Skeletal muscle cell (primary cell): ENCODE measurements around a stretch of chr4.

- RRBS: no CpG with 5 or more reads among the region's 7 CpGs
Observed at GRCh38 chr4:127633470-127633853, 705 bp downstream of the INTU start.

GRCh38 chr4:128074751-128075141, 13.6 kb downstream of the LARP1B start:
- RRBS: no CpG with 5 or more reads among the region's 1 CpG

- RRBS: no CpG with 5 or more reads among the region's 4 CpGs
Observed at GRCh38 chr4:128349746-128350181, 62.2 kb upstream of the PGRMC2 start.

DNA sequence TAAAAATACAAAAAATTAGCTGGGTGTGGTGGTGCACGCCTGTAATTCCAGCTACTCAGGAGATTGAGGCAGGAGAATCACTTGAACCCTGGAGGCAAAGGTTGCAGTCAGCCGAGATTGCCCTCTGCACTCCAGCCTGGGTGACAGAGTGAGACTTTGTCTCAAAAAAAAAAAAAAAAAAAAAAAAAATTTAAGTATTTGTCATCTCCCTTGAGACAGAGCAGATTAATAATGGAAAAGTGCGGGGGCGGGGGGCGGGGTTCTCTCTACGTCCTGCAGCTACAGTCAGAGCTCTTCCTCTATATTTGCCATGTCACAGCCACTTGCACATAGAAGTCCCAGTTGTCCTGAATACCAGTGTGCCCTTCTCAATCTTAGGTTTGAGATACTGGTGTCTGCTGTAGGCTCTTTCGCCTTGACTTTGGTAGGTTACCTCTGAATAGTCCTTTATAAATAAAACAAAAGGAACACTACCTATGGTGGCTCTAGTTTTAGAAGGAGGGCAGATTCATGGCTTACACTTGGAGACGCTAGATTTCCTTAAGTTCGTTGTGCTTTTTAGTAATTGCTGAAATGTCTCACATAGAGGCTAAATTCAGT, 237.8 kb upstream of the PGRMC2 start:
- RRBS: no CpG with 5 or more reads among the region's 9 CpGs

GRCh38 chr4:128600393-128600972, 209.0 kb upstream of the JADE1 start:
- RRBS: no CpG with 5 or more reads among the region's 5 CpGs

DNA sequence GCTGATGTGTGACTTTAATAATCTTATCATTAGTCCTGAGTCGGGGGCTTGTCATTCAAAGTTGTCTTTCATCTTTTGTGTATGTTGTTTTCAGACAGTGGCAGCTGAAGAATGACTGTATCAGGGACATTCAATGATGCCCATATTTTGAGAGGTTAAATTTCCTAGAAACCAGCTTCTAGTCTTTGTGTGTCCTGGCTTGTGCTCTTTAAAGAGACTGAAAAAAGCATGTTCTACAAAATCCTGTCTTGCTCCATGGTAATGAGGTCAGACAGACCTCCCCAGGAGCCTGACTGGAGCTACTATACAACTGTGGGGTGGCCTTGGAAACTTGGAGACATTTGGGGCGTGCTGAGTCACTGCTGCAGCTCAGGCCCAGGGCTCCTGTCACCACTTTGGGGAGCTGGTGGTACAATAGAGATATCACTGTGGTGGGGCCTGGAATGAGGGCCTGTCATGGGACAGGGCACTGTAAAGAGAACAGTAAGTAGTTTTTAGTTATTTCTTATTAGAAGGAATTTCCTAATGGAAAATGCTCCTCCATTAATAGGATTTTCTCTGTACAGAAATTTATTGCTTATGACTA, 207.5 kb upstream of the JADE1 start:
- RRBS: no CpG with 5 or more reads among the region's 2 CpGs

- RRBS: no CpG with 5 or more reads among the region's 3 CpGs
Observed at GRCh38 chr4:130028621-130028977, 932.6 kb downstream of the C4orf33 start.

GRCh38 chr4:132345211-132346000, 803.7 kb upstream of the PCDH10 start:
- RRBS: no CpG with 5 or more reads among the region's 17 CpGs

- RRBS: 92% methylated on average over 10 of the region's 21 CpGs
Observed at GRCh38 chr4:137853527-137853820, 321.2 kb upstream of the PCDH18 start.

DNA sequence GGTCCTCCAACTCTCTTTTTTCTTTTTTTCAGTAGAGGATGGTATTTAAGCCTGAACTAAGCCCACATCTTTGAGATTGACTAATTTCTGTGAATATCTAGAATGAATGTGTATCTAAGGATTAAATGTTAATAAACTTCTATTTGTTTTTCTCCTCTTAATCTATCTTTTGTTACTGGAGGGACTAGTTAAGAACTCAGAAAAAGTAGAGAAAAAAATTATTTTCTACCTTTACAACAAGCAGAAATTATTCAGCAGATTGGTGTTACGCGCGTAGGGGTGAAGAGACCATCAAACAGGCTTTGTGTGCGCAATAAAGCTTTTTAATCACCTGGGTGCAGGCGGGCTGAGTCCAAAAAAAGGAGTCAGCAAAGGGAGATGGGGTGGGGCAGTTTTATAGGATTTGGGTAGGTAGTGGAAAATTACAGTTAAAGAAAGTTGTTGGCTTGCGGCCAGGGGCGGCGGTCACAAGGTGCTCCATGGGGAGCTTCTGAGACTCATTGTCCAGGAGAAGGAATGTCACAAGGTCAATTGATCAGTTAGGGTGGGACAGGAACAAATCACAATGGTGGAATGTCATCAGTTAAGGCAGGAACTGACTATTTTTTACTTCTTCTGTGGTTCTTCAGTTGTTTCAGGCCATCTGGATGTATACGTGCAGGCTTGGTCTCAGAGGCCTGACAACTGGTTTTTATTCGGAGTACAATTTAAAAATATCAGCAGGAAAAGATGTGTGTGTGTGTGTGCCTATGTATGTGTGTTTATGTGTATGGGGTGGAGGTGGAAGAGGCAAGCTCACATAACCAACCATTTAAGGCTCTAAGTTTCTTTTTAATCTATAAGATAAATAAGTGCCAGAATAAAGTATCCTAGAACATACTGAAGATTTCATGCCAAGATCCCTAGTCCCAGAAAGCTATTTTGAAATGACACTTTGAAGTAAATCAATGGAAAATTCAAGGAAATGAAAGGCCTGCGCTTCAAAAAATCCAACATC, 129.2 kb downstream of the SLC7A11 start:
- RRBS: no CpG with 5 or more reads among the region's 11 CpGs

- RRBS: no CpG with 5 or more reads among the region's 4 CpGs
Observed at GRCh38 chr4:138241390-138241672, 818 bp downstream of the SLC7A11 start.

DNA sequence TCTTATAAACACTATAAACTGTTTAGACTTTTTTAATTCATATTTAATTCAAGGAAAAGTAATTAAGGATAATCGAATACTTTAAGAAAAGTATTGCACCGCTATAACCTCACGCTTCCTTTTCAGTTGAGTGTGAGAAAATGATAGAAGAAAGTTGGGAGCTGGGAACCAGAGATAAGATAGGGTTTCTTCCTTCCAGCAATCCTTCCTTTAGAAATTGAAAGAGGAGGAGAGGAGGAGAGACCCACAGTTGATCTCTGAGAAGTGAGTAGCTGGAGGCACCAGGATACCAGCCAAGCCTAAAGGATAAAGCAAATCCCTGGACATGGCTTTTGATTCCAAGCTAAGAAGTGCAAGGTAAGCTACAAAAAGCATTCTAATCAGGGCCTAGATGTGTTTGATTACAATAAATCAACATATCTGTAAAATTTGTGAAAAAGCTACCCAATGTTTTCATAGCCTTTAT, 242.2 kb upstream of the NOCT start:
- RRBS: no CpG with 5 or more reads among the region's 3 CpGs

GRCh38 chr4:138981812-138982207, 33.8 kb upstream of the NOCT start:
- RRBS: no CpG with 5 or more reads among the region's 2 CpGs

GRCh38 chr4:139278759-139279778, 956 bp downstream of the MGARP start:
- RRBS: no CpG with 5 or more reads among the region's 42 CpGs

DNA sequence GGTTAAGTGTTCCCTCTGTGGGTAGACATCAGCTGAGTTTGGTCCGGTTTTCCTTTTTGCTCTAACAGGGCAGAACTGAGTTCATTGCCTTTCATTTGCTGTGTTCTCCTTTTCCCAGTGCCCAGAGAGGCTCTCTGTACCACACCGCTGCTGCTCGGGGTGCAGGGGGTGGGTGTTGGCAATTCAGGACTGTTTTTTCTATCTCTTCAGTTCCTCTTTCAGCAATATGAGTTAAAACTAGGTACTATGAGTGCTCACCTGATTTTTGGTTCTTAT, 17.3 kb downstream of the RAB33B start:
- RRBS: no CpG with 5 or more reads among the region's 3 CpGs

- RRBS: no CpG with 5 or more reads among the region's 3 CpGs
Observed at GRCh38 chr4:139503042-139503370, 49.1 kb downstream of the RAB33B start.

- RRBS: no CpG with 5 or more reads among the region's 5 CpGs
Observed at GRCh38 chr4:139535833-139536279, 20.2 kb downstream of the SETD7 start.

DNA sequence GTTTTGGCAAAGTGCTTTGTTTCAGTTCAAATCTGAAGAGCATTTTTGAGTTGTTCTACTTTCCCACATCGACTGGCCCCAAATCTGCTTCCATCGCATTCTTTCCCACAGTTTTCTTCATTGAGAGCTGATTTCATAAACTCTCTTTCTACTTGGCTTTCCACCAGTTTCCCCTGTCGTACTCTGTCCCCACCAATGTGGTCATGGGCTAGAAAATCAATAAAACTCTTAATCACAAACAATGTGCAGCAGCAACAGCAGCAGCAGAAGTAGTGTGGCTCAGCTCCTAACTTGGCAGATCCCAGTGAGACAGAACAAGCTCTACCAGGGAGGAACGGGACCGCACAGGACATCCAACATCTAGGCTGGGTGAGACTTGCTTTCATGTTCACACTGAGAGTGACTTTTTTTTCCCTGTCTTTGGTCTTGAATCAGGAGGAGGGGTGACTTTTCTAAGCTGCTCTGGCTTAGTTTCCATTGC, 3.1 kb upstream of the SETD7 start:
- RRBS: no CpG with 5 or more reads among the region's 5 CpGs

- RRBS: no CpG with 5 or more reads among the region's 5 CpGs
Observed at GRCh38 chr4:139592938-139593725, 37.1 kb upstream of the SETD7 start.

DNA sequence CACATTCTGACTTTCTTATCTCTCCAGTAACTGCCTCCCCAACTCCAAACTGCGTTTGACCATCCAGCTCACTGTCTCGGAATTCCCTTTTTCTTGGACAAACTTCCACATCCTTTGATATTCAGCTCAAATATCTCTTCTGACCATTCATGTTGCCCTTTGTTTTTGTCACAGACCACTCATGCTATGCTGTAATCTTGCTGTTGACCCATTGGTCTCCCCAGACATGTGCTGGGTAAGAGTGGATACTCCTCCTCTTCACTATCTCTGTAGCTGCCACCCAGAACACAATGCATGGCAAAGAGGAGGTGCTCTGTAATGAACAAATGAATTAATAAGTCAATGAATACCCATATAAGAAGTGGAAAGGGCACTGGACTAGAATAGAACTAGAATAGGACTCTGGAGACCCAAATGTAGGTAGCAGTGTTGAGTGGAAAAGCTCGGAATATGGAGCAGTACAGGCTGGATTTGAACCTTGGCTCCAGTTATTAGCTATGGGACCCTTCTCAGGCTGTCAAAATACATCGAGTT, 196.8 kb downstream of the MGST2 start:
- RRBS: no CpG with 5 or more reads among the region's 4 CpGs